ENCODE measurements around the genes KLHL40 and ZNF502.

DNA sequence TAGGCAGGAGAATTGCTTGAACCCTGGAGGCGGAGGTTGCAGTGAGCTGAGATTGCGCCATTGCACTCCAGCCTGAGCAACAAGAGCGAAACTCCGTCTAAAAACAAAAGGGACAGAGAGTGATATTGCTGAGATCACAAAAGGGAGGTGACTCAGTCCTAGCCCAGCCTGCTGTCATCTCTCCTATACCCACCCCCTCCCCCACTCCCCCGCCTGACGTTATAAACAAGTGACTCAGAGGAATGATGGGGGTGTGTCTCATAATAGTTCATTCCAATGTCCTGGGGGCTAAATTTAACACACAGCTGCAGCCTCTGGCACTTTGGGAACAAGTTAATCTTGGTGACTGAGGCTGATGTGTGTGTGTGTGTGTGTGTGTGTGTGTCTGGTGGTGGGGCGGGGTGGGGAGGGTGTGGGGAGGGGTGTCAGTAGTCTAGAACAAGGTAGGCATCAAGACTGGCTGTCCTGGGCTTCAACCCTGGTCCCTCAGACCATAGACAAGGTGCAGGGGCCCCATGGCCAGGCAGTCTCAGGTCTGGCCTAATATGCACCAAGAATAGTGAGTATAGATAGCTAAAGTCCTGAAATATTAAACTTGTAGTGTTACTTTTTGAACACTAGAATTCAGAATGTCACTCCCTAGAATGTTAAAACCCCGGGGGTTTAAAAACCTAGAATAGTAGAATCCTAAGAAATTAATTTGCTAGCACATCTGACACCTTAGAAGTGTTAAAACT, 1.2 kb upstream of the KLHL40 start:
- RRBS = no CpG with 5 or more reads among the region's 8 CpGs

- RRBS = 66% methylated on average over 10 of the region's 45 CpGs
Measured at GRCh38 chr3:42685075-42685963, at the start of gene KLHL40. KLHL40 (plus strand) TSS chr3:42685537.

- RRBS = no CpG with 5 or more reads among the region's 5 CpGs
Measured at GRCh38 chr3:42704617-42705078, 2.0 kb upstream of the HHATL start.

- RRBS = no CpG with 5 or more reads among the region's 1 CpG
Measured at GRCh38 chr3:42823385-42823657, 14.1 kb downstream of the ACKR2 start.

DNA sequence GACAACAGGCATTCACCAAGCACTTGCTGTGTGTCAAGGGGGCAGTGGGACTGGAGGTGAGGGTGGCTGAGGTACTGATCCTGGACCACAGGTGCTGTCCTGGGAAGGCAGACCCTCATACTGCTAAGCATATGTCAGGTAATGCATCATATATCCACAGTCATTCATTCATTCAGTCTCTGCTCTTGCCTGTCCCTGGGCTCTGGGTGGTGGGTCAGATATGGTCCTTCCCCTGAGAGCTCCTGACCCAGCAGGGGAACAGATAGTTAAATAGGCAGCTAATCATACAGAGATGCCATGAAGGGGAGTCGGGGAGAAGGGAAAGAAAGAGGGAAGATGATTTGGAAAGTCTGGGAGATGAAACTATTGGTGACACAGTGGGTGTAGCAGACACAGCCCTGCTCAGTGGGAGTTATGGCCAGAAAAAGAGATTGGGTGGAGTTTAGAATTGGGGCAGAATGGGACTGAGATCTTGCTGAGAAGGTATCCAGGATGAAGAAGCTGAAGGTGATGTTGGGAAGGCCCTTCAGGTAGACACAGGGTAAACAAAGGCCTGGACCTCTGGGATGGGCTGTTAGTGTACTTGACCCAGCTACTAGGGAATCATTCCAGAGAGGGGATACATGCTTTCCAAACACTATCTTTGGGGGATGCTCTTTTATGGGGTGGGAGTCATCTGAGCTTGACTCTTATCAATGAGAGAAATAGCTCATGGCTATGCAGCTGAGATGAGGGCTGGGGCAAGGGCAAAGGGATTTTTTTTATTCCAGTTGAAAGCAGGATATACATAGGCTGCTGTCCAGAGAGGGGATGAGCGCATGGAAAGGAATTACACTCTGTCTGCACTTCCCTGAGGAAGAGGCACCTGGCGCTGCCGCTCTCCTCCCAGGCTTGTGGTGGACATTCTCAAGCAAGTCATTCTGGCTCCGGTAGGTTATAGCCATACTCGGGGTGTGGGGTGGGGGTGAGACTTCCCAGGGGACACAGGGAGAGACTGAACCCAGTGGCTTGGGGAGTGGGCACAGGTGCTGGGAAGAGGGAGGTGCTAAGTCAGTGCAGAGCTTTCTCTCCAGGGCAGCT, 24.8 kb downstream of the CYP8B1 start:
- RRBS = no CpG with 5 or more reads among the region's 6 CpGs

DNA sequence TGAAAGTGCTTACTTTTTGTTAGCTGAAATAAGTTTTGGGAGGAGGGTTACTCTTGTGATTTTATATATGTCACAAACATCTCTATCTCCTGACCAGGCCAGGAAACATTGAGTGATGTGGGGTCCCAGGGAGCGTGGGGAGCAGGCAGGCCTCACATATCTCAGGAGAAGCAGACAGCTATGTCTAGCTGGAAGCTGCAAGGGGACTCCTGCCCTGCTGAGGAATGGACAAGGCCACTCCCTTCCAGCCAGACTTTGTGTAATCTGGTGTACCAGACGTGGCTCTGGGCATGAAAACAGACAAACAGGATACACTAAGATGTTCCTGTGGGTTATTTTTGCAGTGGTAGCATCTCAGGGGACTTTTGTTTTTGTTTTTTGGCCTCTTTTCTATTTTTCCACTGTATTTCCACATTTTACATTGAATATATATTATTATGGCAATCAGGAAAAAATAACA, 23.2 kb downstream of the CYP8B1 start:
- RRBS = no CpG with 5 or more reads among the region's 2 CpGs

GRCh38 chr3:42871642-42872533, 3.8 kb downstream of the CYP8B1 start:
- RRBS = no CpG with 5 or more reads among the region's 9 CpGs

DNA sequence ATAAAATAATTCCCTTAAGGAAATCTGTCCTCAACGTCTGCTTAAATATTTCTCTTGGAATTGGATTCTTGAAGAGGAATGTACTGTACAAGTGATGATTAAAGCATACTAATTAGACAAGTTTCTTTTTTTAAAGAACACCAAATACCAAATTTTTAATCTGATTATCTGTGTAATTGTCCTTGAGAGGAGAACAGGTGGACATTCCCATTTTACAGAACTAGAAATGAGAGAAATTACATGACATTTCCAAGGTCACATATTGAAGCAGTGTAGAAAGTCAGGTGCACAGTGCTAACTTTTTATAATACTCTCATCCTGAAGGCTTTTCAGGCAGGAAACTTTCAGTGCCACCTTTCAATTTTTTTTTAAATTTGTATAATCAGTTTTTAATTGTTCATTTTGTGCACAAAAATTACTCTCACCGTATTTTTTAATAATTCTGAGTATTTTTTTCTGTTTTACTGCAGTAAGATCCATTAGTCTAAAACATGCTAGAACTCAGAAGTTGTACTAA, 1.6 kb downstream of the SNRK start:
- RRBS = no CpG with 5 or more reads among the region's 2 CpGs

DNA sequence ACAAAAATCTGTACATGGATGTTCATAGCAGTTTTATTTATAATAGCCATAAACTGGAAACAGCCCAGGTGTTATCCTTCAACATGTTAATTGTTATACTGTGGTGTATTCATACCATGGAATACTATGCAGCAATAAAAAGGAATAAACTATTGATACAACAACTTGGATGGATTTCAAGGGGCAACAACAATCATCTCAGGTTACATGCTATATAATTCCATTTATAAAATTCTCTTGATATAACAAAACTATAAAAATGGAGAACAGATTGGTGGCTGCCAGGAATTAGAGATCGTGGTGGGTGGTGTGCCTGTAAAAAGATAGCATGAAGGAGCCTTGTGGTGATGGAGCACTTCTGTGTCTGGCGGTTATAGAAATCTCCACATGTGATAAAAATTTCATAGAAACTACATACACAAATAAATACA, 26.9 kb downstream of the SNRK start:
- RRBS = no CpG with 5 or more reads among the region's 2 CpGs

- RRBS = no CpG with 5 or more reads among the region's 5 CpGs
Measured at GRCh38 chr3:43393451-43394344, 107.4 kb downstream of the SNRK start.

- RRBS = no CpG with 5 or more reads among the region's 7 CpGs
Measured at GRCh38 chr3:43418329-43419181, 132.2 kb downstream of the SNRK start.

DNA sequence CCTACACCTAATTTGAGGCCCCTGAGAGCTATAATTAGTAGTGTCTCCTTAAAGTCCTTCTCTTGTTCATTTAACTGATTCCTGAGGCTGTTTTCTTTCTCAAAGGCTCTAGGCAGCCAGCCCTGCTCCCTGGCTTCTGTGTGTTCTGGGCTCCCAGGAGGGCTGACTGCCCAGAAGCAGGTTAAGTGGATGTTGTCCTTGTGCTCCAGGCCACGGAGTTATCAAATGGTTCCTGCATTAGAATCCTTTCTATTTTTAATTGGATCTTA, 140.0 kb downstream of the SNRK start:
- RRBS = no CpG with 5 or more reads among the region's 1 CpG

- RRBS = no CpG with 5 or more reads among the region's 1 CpG
Measured at GRCh38 chr3:43755364-43755865, 64.7 kb downstream of the ABHD5 start.

- RRBS = no CpG with 5 or more reads among the region's 7 CpGs
Measured at GRCh38 chr3:43872780-43873391, 182.1 kb downstream of the ABHD5 start.

DNA sequence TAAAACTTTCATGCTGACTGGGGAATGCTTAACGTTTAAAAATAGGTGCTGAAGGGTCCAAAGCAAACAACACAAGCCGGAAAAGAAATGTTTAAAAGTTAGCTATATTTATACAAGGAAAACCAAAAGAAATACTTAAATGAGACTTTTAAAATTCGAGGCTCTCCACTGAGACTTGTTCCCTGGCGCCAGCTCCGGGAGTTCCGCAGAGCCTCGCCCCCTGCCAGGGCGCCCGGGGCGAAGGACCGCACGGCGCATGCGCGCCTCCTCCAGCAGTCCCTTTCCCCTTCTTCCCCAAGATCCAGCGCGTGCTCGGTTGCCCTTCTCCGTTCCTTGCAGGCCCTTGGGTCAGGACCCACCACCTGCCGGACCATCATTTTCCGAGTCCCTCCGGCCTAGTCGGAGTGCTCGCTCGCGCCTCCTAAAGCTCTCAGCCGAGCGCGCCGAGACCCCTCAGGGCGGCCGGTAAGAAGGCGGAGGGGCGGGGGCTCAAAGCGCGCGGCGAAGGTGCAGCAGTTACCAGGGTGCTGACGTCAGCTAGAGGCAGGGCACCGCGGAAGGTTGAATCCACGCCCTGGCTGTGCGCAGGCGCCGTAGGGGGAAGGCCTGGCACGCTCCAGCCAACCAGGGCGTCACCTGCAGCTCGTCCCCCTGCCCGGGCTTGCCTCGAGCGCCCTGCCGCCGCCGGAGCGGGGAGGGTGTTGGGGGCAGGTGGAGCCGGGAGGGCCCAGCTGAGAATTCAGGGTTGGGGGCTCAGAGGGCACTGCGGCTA, 525 bp upstream of the TCAIM start:
- RRBS = 2% methylated on average over 20 of the region's 57 CpGs

- RRBS = no CpG with 5 or more reads among the region's 8 CpGs
Measured at GRCh38 chr3:44450237-44451091, 27.0 kb downstream of the ZNF445 start.

DNA sequence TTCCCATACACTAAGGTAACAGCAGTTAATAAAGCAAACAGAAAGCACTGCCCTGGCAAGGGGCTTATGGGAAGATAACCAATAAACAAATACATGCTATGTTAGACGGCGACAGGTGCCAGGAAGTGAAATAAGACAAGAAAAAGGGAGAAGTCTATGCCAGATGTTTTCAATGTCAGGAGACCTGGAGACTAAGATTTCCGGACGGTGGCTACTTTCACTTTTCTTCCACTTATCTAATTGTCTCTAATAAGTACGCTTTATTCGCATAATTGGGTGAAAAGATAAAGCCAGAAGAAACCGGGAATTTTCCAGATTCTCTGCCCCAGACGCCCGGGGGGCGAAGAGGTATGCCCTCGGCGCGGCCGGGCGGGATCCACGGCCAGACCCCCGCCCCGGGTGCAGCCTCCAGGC, 32.6 kb upstream of the ZNF445 start:
- RRBS = 2% methylated on average over 2 of the region's 18 CpGs

DNA sequence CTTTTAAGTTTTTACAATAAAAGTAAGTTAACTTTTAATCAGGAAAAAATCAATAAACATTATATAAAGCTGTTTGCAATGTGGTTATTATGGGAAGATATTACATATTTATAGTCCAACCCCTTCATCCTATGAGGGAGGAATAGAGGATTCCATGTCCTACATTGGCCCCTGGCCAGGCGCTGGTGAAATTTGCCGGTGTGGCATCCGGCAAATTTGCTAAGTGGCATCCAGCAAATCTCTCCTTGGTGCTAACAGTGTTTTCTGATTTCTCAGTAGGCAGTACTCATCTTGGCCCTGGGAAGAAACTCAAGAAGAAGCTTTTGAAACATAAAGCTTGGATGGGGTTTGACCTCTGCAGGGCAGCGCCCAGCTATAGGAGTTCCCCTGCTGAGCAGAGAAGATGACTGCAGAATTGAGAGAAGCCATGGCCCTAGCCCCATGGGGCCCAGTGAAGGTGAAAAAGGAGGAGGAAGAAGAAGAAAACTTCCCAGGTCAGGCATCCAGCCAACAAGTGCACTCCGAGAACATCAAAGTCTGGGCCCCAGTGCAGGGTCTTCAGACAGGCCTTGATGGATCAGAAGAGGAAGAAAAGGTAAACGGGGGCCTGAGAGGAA, 2.2 kb downstream of the ZNF35 start:
- RRBS = no CpG with 5 or more reads among the region's 6 CpGs

GRCh38 chr3:44669900-44670208, 21.3 kb downstream of the ZNF35 start:
- RRBS = no CpG with 5 or more reads among the region's 4 CpGs

DNA sequence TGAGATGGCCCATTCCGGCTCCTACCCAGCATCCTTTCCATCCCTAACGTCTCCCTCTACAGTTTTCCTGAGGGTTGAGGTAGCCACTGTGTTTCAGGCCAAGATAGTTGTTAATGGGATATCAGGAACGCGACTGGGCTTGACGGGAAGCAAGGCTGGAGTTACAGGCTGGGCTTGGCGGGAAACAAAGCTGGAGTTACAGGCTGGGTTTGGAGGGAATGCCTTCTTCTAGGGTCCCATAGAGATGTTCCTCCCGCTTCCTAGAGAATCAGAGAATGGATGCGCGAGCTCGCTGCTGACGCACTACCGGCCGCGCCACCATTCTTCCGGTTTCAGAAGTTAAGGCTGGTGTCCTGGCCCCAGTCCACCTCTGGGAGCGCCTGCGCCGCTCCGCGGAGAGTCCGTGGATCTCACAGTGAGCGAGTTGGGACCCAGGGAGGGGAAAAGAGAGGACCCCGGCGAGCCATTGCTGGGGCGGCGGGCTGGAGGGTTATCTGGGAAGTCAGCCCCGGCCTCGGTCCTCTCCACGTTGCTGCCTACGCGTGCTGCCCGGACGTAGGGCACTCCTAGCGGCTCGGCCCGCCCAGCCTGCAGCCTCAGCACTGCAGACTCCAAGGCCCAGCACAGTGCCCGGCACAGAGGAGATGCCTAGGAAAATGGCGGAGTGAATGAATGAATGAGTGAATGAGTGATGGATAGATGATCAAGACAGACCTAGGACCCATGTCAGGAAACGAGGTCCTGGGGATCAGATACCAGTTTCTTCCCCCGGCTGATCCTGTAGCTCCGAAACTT, at the start of gene ZNF502:
Gene ZNF502 (plus strand): TSS at position 335 of the 795 bp plus-strand sequence.
- RRBS = 1% methylated on average over 15 of the region's 41 CpGs

Measured in PFSK-1 (cell line).